HT1080 (cell line): ENCODE data around the genes AJM1 and FBXW5.

DNA sequence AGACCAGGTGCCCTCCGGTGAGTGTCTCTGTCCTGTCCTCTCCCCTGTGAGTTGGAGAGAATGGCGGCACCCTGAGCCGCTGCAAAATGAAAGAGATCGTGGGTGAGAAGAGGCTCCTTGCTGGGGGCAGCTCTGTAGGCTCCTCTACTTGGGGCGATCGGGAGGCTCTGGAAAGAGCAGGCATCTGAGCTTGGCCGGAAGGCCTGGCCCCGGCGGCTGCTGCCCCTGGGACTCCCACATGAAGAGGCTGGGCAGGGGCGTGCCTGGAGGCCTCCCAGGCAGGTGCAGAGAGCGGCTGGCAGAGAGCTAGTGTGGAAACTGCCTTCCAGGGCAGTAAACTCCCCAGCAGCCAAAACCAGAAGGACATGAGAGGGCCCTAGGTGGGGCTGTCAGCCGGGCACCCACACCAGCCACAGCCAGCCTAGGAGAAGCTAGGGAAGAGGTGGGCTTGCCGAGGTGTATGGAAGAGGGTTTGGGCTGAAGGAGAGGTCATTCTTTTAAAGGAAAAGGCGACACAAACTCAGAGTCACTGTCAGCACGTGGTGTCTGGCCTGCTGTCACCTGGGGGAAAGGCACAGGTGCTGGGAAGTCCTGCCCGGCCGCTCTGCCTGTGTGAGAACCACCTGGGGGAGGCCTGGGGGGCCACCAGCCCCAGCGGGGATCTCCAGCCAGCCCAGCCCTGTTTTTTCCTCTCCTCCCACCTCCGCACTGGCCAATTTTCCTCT, 44.9 kb upstream of the EGFL7 start:
RAMPAGE:
- cytosol, long total RNA, result no peak
- long total RNA, result no peak
- nucleus, long total RNA, result no peak

RAMPAGE:
- cytosol, long total RNA, result no peak
- long total RNA, result no peak
- nucleus, long total RNA, result no peak
These were observed 10.8 kb downstream of the AGPAT2 start for GRCh38 chr9:136676407-136676848.

DNA sequence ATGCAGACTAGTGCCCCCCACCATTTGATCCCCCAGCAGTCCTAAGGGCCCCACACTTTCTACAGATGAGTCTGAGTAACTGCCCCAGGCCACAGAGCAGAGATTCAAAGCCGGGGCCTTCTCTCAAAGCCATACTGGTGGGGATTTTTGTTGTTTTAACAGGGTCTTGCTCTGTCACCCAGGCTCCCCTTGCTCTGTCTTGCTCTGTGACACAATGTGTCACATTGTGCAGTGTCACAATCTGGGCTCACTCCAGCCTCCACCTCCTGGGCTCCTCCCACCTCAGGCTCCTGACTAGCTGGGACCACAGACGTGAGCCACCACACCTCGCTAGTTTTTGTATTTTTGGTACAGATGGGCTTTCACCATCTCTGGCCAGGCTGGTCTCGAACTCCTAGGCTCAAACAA, 8.7 kb downstream of the AGPAT2 start:
RAMPAGE:
- cytosol, long total RNA, result no peak
- long total RNA, result no peak
- nucleus, long total RNA, result no peak

DNA sequence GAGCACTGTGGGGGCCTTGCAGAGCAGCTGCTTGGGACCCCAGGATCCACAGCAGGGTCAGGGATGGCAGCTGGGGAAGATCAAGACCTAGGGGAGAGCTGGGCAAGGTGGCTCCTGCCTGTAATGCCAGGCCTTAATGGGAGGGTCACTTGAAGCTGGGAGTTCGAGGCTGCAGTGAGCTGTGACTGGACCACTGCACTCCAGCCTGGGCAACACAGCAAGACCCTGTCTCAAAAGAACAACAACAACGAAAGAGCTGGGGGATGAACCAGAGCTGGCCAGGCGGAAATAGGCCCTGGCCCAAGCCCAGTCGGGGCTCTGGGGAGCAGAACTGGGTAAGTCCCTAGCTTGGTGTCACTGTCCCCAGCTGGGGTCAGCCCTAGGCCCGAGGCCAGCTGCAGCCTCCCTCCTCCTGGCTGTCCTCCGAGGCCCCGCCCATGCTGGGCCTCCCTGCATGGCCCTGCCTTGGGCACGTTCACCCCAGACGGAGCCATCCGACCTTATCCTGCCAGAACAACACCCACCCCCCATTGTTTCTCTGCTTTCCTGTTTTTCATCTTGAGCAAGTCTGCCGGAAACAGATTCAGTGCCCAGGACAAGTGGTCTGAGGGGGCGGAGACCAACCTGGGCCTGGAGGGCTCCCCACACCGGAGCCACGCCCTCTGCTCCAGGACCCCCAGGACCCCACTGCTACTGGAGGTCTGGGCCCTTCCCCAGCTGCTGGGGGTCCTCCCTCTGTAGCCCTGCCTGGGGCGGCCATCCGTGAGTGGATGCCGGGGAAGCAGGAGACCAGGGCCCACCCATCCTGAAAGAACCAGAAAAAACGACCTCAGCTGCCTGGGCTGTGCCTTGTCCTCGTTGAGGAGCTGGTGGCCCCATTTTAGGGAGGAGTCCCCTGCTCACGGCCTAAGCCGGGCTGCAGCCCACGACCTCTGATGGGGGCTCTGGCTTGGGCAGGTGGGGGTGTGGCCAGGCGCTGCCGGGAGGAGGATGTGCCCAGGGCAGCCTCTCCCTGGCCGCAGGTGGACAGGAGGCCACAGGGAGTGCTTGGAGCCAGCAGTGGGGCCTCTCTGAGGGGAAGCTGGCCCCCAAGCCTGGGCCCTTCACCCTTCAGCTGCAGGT, 2.1 kb downstream of the DIPK1B start:
RAMPAGE:
- cytosol, long total RNA, result no peak
- long total RNA, result no peak
- nucleus, long total RNA, result no peak

DNA sequence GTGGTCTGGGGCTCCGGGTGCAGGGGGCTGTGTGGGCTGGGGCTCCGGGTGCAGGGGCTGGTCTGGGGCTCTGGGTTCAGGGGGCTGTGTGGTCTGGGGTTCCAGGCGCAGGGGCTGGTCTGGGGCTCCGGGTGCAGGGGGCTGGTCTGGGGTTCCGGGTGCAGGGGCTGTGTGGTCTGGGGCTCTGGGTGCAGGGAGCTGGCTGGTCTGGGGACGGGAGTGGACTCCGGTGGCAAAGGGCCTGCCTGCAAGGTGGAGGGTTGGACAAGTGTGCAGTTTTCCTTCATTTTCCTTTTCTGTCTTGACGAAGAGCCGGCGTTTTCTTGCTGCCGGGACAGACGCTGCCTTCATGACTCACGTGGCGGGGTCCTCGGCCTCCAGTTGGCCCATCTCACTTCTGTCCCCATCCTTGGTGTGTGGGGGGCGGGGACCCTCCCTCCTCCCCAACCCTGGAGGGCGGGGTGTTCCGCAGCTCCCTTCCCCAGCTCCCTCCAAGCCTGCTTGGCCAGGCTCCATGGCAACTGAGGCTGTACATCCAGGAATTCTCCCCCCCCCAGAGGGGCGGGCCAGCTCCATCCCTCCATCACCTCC, 7.6 kb downstream of the DIPK1B start:
RAMPAGE:
- cytosol, long total RNA, result no peak
- long total RNA, result no peak
- nucleus, long total RNA, result no peak

GRCh38 chr9:136742338-136742808, 367 bp downstream of the LCN10 start:
RAMPAGE:
- cytosol, long total RNA, result no peak
- long total RNA, result no peak
- nucleus, long total RNA, result no peak

DNA sequence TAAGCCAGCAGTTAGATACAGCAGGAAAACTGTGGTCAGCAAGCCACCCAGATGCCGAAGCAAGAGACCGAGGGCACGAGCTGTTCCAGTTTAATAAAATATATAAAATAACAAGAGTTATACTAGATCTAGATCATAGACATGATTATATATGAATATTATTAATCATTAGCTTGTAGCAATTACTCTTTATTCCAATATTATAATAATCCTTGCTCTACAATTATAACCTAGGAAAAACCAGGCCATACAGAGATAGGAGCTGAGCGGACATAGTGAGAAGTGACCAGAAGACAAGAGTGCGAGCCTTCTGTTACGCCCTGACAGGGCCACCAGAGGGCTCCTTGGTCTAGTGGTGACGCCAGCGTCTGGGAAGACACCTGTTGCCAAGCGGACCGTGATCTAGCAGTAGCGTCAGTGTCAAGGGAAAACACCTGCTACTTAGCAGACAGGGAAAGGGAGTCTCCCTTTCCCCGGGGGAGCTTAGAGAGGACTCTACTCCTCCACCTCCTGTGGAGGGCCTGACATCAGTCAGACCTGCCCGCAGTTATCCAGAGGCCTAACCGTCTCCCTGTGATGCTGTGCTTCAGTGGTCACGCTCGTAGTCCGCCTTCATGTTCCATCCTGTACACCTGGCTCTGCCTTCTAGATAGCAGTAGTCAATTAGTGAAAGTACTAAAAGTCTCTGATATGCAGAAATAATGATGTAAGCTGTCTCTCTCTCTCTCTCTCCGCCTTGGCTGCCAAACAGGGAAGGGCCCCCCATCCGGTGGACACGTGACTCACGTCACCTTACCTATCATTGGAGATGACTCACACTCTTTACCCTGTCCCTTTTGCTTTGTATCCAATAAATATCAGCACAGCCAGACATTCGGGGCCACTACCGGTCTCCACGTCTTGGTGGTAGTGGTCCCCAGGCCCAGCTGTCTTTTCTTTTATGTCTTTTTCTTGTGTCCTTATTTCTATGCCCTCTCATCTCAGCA, 2.2 kb upstream of the LCN15 start:
RAMPAGE:
- cytosol, long total RNA, result no peak
- long total RNA, result no peak
- nucleus, long total RNA, result no peak

DNA sequence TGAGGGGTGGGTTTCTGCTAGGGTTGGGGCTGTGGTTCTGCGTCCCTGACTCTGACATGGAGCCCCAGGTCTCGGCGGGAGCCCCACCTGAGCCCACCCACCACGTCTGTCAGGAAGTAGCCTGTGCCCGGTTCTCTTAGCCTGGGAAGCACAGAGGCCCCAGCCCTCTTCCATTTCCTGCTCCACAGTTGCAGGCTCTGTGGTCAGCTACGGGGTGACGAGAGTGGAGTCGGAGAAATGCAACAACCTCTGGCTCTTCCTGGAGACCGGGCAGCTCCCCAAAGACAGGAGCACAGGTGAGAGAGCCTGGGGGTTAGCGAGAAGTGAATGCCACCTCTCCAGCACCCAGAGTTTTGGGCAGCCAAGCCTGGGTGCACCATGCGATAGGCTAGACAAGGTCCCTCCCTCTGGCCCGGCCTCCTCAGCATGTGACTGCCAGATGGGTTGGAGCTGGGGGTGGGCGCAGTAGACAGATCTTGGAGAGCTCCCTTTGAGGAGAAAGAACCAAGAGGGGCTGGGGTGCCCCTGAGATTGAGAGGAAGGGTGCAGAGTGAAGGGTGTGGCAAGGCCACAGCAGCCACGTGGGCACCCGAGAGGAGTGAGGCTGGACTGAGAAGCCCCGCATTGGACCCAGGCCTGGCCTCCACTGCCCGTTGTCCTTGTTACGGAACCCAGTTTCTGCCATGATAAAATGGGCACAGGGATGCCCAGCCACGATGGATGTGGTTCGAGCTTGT, 1.1 kb downstream of the TMEM141 start:
RAMPAGE:
- cytosol, long total RNA, result no peak
- long total RNA, result no peak
- nucleus, long total RNA, result no peak

RAMPAGE:
- cytosol, long total RNA, result no peak
- long total RNA, result no peak
- nucleus, long total RNA, result no peak
These were observed 3.0 kb downstream of the CCDC183 start for GRCh38 chr9:136798928-136799788.

RAMPAGE:
- cytosol, long total RNA, result no peak
- long total RNA, result no peak
- nucleus, long total RNA, result no peak
These were observed 6.7 kb upstream of the AJM1 start for GRCh38 chr9:136835474-136836091.

GRCh38 chr9:136842163-136842653, at the start of gene AJM1:
TSS of gene AJM1 (plus strand) at chr9:136842478.
RAMPAGE:
- cytosol, long total RNA, result no peak
- long total RNA, result no peak
- nucleus, long total RNA, result no peak

GRCh38 chr9:136848337-136849317, 582 bp upstream of the PHPT1 start:
RAMPAGE:
- cytosol, long total RNA, result no peak
- long total RNA, result no peak
- nucleus, long total RNA, result no peak

GRCh38 chr9:136900821-136901426, 14.6 kb downstream of the TRAF2 start:
RAMPAGE:
- cytosol, long total RNA, result no peak
- long total RNA, result no peak
- nucleus, long total RNA, result no peak

GRCh38 chr9:136925544-136925892, 19.0 kb downstream of the FBXW5 start:
RAMPAGE:
- cytosol, long total RNA, result no peak
- long total RNA, result no peak
- nucleus, long total RNA, result no peak

DNA sequence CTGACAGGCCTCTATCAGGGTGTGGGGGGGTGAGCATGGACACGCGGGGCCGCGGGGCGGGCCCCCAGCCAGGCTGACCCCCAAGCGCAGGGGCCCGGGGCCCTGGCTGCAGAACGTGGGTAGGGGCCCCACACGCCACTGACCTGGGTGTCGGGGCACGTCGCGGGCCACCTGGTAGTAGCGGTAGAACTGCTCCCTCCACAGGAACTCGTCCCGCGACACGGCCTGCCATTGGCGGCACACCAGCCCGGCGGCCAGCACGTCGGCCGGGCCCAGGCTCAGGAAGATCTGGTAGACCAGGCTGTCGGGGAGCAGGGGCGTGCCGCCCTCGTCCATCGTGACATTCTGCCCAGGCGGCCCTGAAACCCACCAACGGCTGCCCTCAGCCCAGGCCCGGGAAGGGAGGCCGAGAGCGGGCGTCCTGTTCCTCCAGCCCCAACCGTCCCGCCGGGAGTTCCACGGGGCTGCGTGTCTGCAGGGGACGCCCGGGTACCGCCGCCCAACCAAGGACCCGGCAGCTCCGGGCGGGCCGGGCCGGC, 721 bp downstream of the FBXW5 start:
RAMPAGE:
- cytosol, long total RNA, result no peak
- long total RNA, result no peak
- nucleus, long total RNA, result no peak

GRCh38 chr9:136944287-136945428, at the start of gene FBXW5:
TSS of gene FBXW5 (minus strand) at chr9:136944738.
RAMPAGE:
- cytosol, long total RNA, result no peak
- long total RNA, result no peak
- nucleus, long total RNA, result no peak

DNA sequence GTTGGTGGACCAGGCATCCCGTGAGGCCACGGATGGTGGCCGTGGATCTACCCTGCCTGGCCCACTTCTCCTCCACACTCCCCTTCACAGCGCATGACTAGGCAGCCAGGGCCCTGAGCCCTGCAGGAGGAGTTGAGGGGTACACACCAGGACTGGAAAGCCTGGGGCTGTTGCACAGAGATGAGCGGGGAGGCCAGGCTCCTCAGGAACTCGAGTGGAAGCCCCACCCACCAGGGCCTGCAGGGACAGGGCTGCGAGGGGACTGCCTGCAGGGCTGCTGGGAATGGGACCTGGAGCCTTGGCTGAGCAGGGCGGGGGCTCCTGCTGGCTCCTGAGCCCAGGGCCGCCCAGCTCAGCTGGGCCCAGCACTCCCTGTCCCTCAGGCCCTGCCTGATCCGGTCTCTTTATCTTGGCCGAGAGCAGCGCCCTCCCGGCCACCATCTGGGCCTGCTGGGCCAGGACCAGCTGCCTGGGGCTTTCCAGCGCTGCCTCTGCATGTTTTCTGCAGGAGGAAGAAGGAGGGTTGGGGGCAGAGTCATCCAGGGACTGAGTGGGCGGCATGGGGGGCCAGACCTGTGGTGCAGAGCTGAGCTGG, 9.2 kb downstream of the LCN12 start:
RAMPAGE:
- cytosol, long total RNA, result no peak
- long total RNA, result no peak
- nucleus, long total RNA, result no peak

RAMPAGE:
- cytosol, long total RNA, result no peak
- long total RNA, result no peak
- nucleus, long total RNA, result no peak
These were observed 1.6 kb upstream of the PTGDS start for GRCh38 chr9:136975651-136976100.

GRCh38 chr9:136997807-136998426, 1.5 kb upstream of the CLIC3 start:
RAMPAGE:
- cytosol, long total RNA, result no peak
- long total RNA, result no peak
- nucleus, long total RNA, result no peak

DNA sequence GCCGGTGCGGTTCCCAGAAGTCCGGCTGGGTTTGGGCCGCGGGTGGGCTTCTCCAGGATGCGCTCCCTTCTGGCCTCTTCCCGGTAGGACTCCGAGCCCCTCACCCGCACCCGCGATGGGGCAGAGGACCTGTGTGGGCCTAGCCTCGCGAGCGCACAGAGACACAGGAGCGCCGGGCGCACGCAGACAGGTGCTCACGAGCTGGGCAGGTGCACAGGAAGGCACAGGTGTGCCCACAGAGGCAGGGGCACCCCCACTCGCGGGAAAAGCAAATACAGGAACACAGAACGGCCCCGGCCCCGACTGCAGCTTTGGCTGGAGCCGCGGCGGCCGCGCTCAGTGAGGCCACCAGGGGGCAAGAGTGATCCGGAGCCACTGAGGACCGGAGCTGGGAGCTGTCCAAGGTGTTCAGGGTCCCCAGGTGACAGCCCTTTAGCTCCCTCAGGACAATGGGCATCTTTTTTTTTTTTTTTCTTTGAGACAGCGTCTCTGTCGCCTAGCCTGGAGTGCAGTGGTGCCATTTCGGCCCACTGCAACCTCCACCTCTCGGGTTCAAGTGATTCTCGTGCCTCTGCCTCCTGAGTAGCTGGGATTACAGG, 477 bp upstream of the NPDC1 start:
RAMPAGE:
- cytosol, long total RNA, result no peak
- long total RNA, result no peak
- nucleus, long total RNA, result no peak